BJ (cell line): ENCODE results near the gene CIAO2A.

- CAGE, long polyA plus RNA: no peak
- RRBS: no CpG with 5 or more reads among the region's 8 CpGs
These were observed 95.1 kb downstream of the DAPK2 start for GRCh38 chr15:63951076-63951669.

DNA sequence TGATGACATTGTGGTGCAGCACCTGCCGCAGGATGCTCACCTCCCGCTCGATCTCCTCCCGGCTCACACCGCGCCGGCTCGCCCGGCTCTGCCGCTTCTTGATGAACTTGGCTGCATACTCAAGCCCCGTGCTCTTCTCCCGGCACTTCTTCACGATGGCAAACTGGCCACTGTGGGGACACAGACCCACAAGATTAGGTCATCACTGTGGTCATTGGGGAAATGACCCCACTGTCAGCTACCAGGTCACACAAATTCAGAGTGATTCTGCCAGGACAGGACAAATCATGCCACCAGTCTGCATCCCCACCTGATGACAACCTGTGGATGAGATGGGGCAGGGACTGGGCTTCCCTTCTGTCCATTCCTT is 62.7 kb downstream of the DAPK2 start:
- CAGE, long polyA plus RNA: no peak
- RRBS: 94% methylated on average over 4 of the region's 13 CpGs

DNA sequence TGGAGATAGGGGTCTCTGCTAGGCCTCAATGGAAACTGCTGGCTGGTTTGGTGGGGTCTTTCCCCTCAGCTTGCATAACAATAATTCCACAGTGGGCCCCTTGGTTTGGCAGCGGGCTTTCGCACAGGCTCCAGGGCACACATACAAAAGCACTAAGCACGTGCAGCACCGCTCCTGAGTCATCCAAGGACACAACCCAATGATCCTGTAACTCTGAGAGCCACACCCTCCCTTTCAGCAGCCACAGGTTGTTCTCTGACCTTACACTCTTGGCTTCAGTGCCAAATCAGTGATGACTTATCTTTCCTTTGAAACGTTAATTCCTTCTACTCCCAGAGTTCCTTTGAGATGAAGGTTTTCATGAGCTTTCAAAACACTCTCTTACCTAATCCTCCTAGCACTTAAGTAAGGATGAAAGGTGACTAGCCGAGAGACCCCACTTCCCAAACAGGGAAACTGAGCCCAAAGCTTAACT is 41.6 kb downstream of the DAPK2 start:
- CAGE, long polyA plus RNA: no peak
- RRBS: no CpG with 5 or more reads among the region's 6 CpGs

GRCh38 chr15:64093527-64094468 is at the start of gene CIAO2A:
Gene CIAO2A, minus strand, starts transcription at chr15:64093838.
- CAGE, long polyA plus RNA: start-site peak on the minus strand at chr15:64093787-64093934, 364 and 297 reads in 2 replicates
- RRBS: 0% methylated on average over 6 of the region's 45 CpGs

GRCh38 chr15:64106231-64106587 is 10.4 kb downstream of the SNX1 start:
- CAGE, long polyA plus RNA: no peak
- RRBS: no CpG with 5 or more reads among the region's 1 CpG

DNA sequence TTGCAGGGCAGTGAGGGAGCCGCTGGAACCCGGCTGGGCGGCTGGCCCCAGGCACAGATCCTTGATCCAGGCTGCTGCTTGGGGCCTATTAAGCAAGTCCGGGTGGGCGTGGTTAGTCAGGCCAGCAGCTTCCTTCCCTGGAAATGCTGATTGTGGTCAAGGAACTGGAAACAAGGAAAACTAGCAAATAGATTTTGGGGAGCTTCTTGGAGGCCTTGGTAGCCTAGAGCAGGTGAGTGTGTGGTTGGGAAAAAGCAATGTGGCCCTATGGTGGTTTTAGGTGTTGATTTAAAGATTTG is 17.8 kb upstream of the SNX22 start:
- CAGE, long polyA plus RNA: no peak
- RRBS: 96% methylated on average over 3 of the region's 5 CpGs

DNA sequence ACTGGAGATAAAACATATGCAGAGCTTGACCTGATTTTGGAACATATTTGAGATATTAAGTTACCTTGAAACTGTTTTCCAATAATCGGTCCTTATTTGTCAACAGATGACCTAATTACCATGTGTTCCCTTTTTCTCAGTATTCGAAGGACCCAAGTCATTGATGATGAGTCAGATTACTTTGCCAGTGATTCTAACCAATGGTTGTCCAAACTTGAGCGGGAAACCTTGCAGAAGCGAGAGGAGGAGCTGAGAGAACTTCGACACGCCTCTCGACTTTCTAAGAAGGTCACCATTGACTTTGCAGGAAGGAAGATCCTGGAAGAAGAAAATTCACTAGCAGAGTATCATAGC is 21.8 kb downstream of the TRIP4 start:
- CAGE, long polyA plus RNA: no peak
- RRBS: no CpG with 5 or more reads among the region's 7 CpGs

DNA sequence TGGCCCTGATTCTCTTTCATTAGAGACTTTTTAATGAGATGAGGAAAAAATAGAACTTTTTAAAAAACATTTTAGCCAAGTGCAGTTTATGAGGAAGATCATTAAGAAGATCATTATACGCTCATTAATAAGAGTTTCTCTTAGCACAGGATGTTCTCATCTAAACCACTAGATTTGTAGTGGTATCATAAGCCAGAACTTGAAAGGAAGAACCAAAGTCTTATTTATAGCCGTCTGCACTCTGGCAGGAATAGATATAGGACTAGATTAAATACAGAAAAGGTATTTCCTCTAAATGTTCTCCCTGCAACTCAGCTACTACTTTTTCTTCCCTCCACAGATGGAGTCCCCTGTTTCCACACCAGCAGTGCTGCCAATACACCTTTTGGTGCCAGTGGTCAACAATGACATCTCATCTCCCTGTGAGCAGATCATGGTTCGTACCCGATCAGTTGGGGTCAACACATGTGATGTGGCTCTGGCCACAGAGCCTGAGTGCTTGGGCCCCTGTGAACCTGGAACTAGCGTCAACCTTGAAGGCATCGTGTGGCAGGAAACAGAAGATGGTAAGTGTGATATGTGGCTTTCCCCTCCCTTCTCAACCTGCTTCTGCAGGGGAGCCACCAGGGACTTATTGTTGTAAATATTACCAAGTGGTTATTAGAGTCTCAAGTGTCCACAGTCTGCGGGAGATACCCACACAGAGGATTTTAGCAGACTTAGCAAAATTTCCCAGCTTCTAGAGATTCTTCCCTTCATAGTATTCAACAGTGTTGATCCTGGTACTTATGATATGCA is 152.7 kb downstream of the RBPMS2 start:
- CAGE, long polyA plus RNA: no peak
- RRBS: no CpG with 5 or more reads among the region's 7 CpGs

GRCh38 chr15:64681619-64682121 is 93.7 kb downstream of the RBPMS2 start:
- CAGE, long polyA plus RNA: no peak
- RRBS: no CpG with 5 or more reads among the region's 8 CpGs

- CAGE, long polyA plus RNA: no peak
- RRBS: no CpG with 5 or more reads among the region's 13 CpGs
These were observed 26.2 kb downstream of the RBPMS2 start for GRCh38 chr15:64749072-64749633.

DNA sequence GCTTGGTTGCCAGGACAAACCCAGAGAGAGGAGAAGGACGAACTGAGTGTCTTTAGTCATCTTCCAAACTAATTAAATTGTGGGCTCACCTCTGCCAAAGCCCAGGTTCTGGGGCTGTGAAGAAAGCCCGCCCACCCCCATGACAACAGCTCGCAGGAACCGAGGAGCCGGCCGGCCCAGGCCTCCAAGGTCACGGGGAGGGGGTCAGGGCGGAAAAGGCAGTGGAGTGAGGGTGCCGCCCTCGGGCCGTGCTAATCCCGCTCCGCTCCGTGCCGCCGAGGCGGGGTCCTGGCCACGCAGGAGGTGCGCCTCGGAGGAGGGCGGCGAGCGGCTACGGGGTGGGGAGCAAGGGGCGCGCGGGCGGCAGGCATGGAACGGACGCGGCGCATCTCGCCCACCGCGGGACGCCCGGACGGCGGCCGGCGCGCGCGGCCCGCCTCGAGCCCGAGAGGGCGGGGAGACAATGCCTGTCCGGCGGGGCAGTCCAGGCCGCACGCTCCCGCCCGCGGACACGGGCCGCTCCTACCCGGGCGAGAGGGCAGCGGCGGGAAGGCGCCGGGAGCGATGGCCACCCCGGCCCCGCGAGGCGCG is 727 bp downstream of the RBPMS2 start:
- CAGE, long polyA plus RNA: no peak
- RRBS: 1% methylated on average over 24 of the region's 69 CpGs

GRCh38 chr15:64848434-64848818 is 6.7 kb downstream of the PLEKHO2 start:
- CAGE, long polyA plus RNA: no peak
- RRBS: no CpG with 5 or more reads among the region's 3 CpGs

- CAGE, long polyA plus RNA: no peak
- RRBS: 22% methylated on average over 10 of the region's 47 CpGs
These were observed 18.1 kb upstream of the ANKDD1A start for GRCh38 chr15:64893308-64894341.

GRCh38 chr15:65085232-65085929 is 8.8 kb downstream of the KBTBD13 start:
- CAGE, long polyA plus RNA: no peak
- RRBS: no CpG with 5 or more reads among the region's 10 CpGs

DNA sequence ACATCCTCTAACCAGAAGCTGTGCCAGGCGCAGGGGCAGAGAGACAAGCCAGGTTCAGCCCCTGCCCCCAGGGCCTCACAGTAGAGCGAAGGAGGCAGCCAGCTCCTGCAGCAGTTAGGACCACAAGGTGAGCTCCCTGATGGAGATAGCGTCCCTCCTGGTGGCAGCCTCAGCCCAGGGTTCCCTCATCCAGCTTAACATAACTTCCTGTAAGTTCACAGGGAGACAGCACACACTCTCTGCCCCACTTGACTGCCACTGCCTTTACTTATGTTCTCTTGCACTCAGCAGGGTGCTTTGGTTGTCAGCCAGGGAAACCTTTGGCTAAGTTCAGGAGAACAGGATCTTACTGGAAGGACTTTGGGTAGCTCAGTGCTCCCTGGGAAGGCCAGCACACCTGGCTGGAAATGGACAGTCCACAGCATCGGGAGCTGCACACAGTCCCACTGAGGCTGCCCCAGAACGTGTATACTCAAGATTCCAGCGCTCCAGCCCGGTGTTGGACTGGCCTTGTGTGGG is 10.9 kb downstream of the KBTBD13 start:
- CAGE, long polyA plus RNA: no peak
- RRBS: no CpG with 5 or more reads among the region's 7 CpGs

DNA sequence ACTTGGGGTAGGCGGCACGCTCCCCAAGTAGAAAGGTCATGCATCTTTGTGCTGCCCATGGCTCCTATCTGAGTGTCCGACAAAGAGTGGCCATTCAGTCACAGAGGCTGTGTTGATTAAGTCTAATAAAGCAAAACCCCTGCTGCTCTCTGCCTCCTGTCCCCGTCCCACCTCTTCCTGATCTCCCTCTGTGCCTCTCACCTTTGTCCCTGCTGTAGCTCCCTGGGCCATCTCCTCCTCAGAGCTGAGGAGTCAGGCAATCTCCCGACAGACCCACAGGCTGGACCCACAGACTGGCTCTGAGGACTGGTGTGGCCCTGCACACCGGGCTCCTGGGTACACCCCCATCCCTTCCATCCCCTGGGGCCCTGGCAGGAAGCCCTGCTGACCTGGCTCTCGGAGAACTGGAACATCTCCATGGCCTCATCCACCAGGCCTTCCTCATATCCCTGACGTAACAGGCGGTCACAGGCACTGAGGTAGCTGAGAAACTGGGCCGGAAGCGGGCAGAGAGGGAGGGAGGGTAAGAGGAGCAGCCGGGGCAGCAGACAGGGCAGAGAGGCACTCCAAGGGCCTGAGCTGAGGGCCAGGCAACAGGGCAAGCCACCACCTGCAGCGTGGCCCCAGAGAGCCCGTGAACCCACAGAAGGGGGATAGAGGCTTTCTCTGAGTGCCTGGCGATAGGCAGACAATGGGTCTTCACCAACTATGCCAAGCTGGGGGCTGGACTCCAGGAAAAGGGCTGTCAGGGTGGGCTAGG is 17.7 kb downstream of the KBTBD13 start:
- CAGE, long polyA plus RNA: no peak
- RRBS: no CpG with 5 or more reads among the region's 15 CpGs

GRCh38 chr15:65130856-65131355 is 2.7 kb downstream of the PDCD7 start:
- CAGE, long polyA plus RNA: no peak
- RRBS: no CpG with 5 or more reads among the region's 6 CpGs

- CAGE, long polyA plus RNA: no peak
- RRBS: no CpG with 5 or more reads among the region's 2 CpGs
These were observed 4.9 kb downstream of the CLPX start for GRCh38 chr15:65180329-65180603.

GRCh38 chr15:65196532-65197116 is 11.5 kb upstream of the CLPX start:
- CAGE, long polyA plus RNA: no peak
- RRBS: no CpG with 5 or more reads among the region's 14 CpGs

DNA sequence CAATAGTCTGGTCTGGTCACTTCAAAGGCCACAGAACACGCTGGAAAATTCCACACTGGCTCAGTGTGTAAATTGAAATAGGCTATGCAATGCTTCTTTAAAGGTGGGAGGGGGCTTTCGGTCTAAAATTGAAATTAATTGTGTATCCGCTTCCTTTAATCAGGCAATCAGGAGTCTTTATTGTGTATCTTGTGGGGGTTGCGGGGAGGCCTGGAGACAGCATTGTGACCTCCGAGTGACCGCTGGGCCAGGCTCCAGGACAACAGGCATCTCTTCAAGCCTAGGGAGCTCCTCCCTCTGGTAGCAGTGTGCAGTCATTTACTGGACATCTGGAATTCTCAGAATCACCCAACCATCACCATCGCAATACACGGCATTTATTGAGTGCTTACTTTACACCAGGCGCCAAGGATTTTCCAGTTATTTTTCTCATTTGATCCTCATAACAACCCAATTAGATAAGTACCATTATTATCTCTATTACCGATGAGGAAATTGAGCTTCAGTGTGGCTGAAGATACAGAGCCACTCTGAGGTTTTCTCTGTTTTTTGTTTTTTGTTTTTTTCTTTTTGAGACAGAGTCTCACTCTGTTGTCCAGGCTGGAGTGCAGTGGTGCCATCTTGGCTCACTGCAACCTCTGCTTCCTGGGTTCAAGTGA is 26.0 kb upstream of the PARP16 start:
- CAGE, long polyA plus RNA: no peak
- RRBS: no CpG with 5 or more reads among the region's 10 CpGs